SJCRH30 (cell line): ENCODE measurements around the genes FAM110C and TPO.

- RAMPAGE, long total RNA = no peak
Observed at GRCh38 chr2:46391-47420, at the start of gene FAM110C. Gene FAM110C, minus strand, starts transcription at chr2:46505.

GRCh38 chr2:234366-234770 is 29.5 kb downstream of the SH3YL1 start:
- RAMPAGE, long total RNA = no peak

DNA sequence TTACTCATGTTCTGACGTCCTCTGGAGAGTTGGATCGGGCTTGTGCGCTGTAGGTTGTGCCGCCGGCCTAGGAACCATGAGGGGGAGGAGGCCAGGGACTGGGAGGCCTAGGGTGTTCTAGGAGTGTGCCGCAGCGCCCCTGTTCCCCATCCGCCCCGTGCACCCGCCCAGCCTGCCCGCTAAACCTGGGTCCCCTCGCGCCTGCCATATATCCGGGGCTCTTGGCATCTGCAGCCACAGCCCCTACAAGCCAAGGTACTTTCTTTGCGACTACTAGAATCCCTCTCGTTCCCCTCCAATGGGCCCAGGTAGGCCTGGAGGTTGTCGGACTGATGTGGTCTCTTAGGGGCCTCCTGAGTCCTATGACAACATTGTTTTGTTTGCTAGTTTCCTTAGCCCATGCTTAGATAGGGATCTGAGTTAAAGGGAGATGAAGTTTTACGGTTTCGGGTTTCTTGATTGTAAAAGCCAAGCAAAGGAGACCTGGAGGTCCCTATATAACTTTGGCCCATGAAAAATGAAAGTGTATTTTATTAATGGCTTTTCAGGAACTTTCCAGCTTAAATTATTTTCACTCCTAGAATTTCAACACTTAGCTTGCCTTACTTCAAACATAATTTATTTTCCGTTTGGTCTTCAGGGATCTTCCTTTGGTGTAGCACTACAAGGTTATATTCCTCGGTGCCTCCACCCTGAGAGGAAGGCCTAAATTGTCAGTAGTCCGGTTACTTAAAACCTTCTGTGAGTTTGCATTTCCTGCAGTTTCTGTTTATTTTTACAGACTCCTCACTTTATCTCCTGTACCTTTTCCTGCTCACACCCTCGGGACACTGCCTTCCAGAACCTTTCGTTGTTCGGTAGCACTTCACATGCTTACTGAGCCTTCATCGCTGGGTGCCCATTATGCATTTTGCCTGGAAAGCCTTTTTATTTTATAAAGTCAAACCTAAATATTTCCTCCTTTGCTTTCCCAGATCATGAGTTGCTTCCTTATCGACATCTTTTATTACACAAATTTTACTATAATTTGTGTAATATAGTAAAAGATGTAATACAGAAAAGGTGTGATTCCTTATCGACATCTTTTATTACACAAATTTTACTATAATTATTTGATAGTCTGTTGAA is 641 bp downstream of the ACP1 start:
- RAMPAGE, long total RNA = no peak

DNA sequence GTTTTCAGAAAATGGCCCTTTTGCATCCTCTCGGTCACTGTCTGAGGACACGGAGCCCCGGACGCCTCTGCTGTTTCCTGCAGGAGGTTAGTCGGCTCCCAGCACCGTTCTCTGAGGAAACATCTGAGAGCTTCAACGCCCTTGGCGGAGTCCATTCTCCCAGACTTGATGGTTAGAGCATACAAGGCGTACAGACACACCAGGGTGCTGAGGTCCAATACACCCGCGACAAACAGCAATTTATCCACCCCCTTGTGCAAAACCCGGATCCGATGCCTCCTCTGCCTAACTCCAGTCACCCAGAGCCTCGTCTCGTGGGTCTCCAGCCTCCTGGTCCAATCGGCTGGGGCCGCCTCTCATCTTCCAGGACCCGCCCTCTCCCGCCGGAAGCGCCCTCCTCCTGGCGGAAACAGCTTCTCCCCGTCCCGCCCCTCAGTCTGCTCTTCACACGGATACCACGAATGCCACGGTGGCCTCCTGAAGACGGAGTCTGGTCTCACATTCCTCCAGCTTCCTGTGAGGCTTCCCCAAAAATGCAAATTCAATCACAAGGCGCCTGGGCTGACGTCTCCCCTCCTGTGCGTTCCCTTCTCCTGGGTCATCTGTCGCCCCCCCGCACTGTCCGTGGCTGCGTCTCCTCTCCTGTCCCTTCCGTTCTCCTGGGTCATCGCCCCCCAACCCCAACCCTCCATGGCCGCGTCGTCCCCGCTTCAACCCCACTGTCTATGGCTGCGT is 119.3 kb downstream of the TMEM18 start:
- RAMPAGE, long total RNA = no peak

GRCh38 chr2:855084-855734 is 95.4 kb upstream of the SNTG2 start:
- RAMPAGE, long total RNA = no peak

- RAMPAGE, long total RNA = no peak
Observed at GRCh38 chr2:868739-869861, 81.5 kb upstream of the SNTG2 start.

GRCh38 chr2:1412863-1413889 is at the start of gene TPO:
Gene TPO, plus strand, starts transcription at chr2:1413463.
- RAMPAGE, long total RNA = no peak

DNA sequence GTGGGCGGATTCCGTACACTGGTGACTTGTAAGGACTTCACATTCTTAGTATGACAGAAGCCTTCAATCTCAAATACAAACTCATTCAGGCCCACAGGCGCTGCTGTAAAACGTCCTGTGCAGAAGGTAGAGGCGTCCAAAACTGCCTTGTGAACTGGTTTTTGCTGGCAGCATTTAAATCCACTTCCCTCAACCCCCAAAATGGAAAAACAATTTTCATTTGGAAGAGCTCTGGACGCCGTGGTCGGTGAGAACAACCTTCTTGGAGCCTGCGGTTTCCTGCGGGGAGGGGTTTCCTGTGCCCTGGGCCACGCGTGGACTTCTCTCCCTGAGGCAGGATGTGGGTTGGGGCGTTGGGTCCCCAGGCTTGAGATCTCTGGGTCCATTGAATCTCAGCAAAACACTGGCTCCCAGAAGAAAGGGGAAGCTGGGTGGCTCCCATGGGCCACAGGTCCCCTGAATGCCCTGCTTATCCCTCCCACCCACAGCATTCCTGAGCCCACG is 151.1 kb downstream of the TPO start:
- RAMPAGE, long total RNA = no peak

- RAMPAGE, long total RNA = no peak
Observed at GRCh38 chr2:1600299-1600669, 144.0 kb downstream of the PXDN start.

DNA sequence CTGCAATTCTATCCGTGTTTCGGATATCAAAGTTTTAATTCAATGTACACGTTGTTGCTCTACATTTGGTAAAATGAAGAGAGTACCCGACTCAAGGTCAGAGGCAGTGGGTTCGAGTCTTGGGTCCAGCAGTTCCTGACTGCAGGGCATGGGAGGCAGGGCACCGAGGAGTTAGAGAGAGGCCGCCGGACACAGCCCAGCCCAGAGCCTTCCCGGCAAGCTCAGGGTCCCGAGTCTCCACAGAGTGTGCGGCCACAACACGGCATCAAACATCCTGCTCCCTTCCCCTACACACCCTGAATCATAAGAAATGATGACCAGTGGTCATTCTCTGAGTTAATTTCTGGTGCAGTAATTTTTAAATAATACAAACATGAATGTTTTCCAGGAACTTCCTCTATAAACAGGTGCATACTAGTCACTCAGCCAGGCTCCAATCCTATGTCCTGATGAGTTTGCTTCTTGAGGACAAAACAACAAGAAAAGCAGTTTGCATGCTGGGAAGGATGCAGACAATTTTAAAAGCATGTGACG is 118.1 kb downstream of the PXDN start:
- RAMPAGE, long total RNA = no peak

- RAMPAGE, long total RNA = no peak
Observed at GRCh38 chr2:1633029-1633898, 111.1 kb downstream of the PXDN start.

DNA sequence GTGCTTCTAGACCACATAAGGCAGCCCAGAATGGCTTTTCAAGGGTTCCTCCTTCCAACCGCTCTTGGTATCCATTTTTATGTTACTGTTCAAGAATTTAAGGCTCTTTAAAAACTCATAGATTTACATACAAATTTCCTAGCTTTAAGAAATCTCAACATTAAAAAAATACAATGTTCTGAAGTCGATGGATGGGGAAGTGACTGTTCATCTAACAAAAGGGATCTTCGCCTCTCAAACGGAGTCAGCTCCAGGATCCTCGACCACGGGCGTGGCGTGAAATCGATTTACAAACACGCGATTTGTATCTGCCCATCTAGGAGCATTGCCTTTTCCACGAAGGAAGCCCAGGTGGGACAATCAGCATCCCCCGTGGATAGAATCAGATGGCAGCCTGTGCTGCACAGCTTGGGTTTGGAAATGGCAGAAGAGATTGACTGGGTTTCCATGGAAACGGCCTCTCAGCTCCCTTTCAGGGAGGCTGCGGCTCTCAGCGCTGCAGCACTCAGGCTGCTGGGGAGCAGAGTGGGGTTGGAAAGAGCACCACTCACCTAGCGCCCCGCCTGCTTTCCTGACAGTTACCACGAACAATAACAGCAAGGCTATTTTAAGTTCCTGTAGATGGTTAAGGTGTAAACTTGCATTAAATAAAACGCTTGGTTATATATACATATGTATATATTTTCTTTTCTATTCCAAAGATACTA is 110.8 kb upstream of the PXDN start:
- RAMPAGE, long total RNA = no peak

- RAMPAGE, long total RNA = no peak
Observed at GRCh38 chr2:3044981-3045292, 332.7 kb downstream of the EIPR1 start.

- RAMPAGE, long total RNA = no peak
Observed at GRCh38 chr2:3222854-3223646, 154.6 kb downstream of the EIPR1 start.

GRCh38 chr2:3294610-3295472 is 82.8 kb downstream of the EIPR1 start:
- RAMPAGE, long total RNA = no peak

DNA sequence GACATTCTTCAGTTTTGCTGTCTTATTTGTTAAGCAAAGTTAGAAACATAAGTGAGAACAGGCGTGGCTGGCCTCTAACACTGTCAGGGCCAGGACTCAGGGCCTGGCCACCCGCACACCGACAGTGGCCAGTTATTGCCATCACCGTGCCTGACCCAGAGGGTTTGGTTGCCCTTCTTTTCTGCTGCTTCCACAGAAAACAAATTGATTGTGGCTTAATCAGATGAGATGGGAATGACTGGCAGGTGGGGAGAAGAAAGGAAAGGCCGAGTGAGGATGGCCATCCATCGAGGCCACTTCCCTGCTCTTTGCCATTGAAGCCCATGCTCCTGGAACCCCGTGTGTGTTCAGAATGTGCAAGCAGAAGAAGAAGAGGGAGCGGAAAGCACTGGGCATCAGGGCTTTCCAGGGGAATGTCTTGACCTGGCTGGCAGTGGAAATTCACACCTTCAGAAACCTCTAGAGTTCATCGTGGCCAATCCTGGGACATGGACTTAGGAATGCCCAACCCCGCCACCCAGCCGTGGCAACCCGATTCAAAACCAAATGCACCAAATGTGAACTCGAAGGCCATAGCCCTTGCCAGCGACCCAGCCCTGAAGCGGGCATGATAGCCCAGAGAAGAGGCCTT is 69.6 kb downstream of the ADI1 start:
- RAMPAGE, long total RNA = no peak

DNA sequence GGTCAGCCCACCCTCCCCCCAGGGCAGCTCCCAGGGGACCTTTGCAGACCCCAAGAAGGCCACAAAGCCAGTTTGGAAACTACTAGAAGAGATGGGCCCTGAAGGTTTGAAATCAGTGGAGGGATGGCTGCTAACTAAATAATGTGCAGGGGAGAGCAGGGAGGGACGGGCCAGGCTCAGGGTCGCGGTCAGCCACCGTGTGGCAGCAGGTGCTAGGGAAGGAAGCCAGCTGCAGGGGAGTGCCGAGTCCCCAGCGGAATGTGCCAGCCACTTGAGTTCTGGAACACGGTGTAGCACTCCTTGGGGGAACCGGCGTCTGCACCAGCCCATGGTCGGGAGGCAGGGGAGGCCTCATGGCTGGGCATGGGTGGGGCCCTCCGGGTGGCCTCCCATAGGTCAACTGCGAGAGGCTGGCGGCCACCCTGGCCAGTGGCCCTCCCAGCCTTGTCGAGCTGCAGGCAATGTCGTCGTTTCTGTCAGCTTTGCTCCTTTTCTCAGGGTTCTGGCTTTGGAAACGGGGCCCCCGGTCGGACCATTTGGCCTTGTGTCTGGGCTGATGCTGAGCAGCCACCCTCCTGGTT is 59.8 kb downstream of the ADI1 start:
- RAMPAGE, long total RNA = no peak

- RAMPAGE, long total RNA = no peak
Observed at GRCh38 chr2:3465575-3466500, 53.5 kb downstream of the ADI1 start.

- RAMPAGE, long total RNA = no peak
Observed at GRCh38 chr2:3519872-3520238, 524 bp upstream of the ADI1 start.

GRCh38 chr2:3536731-3537168 is 17.4 kb upstream of the ADI1 start:
- RAMPAGE, long total RNA = no peak